ENCODE results near the genes THAP10 and SENP8.

GRCh38 chr15:70492344-70493361 lies 270.7 kb downstream of the UACA start:
- PRO-cap = no peak

GRCh38 chr15:70494569-70495165 lies 268.7 kb downstream of the UACA start:
- PRO-cap = no peak

- PRO-cap = no peak
These were observed 841 bp downstream of the LARP6 start for GRCh38 chr15:70852917-70853715.

GRCh38 chr15:70891899-70892962 lies at the start of gene THAP10:
Gene THAP10, minus strand, starts transcription at chr15:70892433.
- PRO-cap = bidirectional peak, plus-strand start at chr15:70892663, minus-strand start at chr15:70892380; unidirectional peak, minus-strand start at chr15:70892710

GRCh38 chr15:71049001-71049410 lies 66.3 kb upstream of the THSD4 start:
- PRO-cap = no peak

DNA sequence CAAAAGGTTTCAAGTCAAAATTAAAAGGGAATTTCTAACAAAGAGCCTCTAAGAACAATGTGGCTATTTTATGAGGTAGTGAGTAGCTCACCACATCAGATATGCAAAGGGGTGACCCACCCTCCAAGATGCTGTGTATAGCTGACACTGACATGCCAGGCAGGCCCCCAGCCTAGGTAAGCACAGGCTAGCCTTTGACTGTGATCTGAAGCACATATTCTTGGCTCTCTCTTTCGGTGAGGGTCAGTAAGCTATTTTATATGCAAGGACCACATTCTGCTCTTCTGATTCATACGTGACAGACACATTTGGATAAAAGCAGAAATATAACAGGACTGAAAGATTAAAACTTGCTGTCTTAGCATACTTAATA lies 2.8 kb upstream of the THSD4 start:
- PRO-cap = no peak

DNA sequence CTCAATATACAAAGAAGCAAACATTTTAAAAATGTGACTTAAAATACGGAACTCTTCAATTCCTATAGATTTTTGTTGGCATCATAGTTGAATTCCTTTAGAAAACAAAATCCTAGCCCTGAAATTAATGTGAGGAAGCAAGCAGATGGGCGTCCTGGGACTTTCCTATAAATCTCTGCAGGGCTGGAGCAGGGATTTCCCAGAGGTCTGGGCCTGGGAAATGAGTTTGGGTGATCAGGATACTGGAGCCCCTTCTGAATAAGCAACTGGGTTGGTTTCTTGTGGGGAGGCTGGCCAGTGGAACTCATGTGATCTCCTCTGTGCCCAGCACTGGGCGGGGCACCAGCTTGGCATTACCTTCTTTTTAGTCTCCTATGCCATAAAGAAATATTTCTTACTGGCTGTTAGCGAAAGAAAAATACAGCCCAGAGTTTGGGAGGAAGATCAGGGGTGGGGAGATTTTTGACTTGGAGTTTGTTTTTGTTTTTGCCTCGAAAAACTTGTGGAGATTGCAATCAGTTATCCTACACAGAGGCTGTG lies 1.7 kb downstream of the THSD4 start:
- PRO-cap = unidirectional peak, minus-strand start at position 256 of the sequence

GRCh38 chr15:71149898-71150383 lies 34.7 kb downstream of the THSD4 start:
- PRO-cap = no peak

- PRO-cap = no peak
These were observed 98.9 kb downstream of the THSD4 start for GRCh38 chr15:71214143-71214568.

- PRO-cap = no peak
These were observed 223.0 kb downstream of the THSD4 start for GRCh38 chr15:71338241-71338781.

DNA sequence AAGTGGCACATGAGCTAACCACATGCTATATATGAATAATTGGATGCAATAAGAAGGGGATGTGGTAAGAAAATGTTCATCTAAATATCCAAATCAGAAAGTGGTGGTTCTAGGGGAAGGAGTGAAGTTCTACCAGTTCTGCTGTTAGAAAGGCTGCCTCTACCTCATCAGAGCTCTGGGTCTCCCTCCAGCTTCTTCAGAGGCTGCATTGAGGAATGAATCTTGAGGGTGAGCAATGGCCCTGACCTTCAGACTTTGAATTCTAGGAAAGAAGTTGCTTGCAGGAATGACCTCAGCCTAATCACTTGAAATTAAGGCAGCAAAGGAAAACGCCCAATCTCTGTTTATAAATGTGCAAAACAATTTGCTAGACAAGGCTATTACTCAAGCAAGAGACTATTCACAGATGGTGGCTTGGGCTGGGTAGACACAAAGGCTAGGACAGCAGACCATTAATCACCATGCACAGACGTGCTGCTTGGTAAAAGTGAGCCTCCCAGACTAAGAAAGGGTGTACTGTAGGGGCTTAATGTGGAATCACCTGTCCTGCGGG lies 259.2 kb downstream of the THSD4 start:
- PRO-cap = no peak

DNA sequence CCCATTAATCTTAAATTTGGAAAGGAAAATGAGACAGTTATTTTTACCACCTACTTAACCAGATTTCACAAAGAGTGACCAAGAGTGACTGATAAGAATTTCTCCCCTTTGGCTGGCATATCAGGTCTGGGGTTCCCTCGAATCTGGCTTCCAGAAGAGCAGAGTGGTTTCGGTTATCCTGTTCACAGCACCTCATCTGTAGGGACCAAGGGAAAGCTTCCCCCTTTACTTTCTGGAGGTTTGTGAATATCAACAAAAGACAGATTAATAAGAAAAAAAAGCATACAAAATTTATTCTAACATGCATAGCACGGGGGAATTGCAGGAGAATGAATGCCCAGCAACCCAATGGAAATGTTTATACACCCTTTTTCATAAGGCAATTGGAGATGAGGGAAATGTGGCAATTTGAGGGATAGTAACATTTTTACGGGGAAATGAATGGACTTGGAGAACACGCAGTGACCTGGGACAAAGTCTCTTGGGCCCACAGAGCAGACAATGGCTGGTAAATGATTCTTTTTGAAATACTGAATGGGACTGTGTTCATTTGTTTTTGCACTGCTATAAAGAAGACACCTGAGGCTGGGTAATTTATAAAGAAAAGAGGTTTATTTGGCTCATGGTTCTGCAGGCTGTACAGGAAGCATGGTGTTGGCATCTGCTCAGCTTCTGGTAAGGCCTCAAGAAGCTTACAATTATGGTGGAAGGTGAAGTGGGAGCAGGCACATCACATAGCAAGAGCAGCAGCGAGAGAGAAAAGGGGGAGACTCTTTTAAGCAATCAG lies 321.3 kb downstream of the THSD4 start:
- PRO-cap = no peak

DNA sequence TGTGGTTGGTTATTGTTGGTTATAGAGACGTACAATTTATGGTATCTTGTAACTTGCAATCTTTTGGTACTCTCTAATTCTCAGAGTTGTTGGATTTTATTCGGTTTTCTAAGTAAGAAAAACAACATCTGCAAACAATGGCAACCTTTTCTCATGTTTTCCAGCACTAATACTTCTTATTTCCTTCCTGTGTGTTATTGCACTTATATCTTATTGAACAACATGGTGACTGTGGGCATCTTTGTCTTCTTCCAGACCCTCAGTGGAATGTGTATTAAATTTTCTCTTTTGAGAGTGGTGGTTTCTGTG lies 184.3 kb upstream of the NR2E3 start:
- PRO-cap = no peak

- PRO-cap = no peak
These were observed 133.7 kb upstream of the NR2E3 start for GRCh38 chr15:71676692-71677086.

- PRO-cap = no peak
These were observed 88.1 kb downstream of the NR2E3 start for GRCh38 chr15:71898234-71899070.

- PRO-cap = unidirectional peak, plus-strand start at chr15:72086502
These were observed 31.6 kb downstream of the MYO9A start for GRCh38 chr15:72086372-72086721.

DNA sequence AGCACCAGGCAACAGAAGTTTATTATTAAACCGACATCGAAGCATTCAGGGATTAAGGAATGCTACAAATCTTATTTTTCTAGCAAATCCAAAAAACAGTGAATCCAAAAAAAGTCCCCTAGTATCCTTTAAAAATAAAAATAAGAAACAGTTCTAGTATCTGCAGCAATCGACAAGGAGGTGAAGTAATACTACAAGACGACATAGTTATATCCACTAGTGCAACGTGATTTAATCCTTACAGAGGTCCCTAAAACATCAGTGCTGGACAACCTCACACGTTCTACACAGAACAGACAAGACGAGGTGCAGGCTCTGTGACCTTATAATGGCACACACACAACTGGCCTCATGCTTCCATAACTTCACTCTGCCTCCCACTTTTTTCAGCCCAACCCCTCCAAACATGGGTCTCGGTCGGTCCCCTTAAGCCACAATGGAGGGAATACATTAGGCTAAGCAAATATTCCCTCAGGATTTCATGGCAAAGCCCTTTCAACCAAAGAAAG lies 1.4 kb downstream of the MYO9A start:
- PRO-cap = unidirectional peak, plus-strand start at position 290 of the sequence

- PRO-cap = bidirectional peak, plus-strand start at chr15:72118303, minus-strand start at chr15:72118128; bidirectional peak, plus-strand start at chr15:72118667, minus-strand start at chr15:72118564
These were observed at the start of gene SENP8 for GRCh38 chr15:72118227-72118859. Gene SENP8, plus strand, starts transcription at chr15:72118403.

DNA sequence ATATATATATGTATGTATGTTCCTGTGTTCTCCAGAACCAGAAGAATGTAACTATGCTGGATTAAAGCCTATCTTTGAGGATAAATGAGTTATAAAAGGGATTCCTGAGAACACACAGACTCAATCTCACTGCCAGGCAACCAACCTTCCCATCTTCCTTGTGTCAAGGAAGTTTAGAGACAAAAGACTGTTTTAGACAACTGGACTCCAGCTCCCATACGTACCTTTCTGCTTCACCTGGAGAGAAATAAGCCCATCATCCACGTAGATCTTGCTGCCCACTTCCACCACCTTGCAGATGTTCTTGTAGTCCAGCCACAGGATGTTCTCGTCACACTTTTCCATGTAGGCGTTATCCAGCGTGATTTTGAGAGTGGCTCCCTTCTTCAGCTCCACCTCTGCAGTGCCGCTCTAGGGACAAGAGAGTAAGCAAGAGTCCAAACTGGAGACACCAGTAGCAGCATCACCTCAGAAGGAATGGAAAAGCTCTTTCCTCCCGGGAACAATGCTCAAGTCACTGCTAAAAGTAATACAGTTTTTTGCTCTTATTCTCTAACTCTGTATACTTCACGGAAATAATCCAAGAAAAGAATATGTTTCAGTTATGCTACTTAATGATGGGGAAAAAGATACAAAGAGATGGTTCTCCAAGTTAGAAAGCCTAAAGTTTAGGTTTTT lies 12.0 kb upstream of the GRAMD2A start:
- PRO-cap = no peak

DNA sequence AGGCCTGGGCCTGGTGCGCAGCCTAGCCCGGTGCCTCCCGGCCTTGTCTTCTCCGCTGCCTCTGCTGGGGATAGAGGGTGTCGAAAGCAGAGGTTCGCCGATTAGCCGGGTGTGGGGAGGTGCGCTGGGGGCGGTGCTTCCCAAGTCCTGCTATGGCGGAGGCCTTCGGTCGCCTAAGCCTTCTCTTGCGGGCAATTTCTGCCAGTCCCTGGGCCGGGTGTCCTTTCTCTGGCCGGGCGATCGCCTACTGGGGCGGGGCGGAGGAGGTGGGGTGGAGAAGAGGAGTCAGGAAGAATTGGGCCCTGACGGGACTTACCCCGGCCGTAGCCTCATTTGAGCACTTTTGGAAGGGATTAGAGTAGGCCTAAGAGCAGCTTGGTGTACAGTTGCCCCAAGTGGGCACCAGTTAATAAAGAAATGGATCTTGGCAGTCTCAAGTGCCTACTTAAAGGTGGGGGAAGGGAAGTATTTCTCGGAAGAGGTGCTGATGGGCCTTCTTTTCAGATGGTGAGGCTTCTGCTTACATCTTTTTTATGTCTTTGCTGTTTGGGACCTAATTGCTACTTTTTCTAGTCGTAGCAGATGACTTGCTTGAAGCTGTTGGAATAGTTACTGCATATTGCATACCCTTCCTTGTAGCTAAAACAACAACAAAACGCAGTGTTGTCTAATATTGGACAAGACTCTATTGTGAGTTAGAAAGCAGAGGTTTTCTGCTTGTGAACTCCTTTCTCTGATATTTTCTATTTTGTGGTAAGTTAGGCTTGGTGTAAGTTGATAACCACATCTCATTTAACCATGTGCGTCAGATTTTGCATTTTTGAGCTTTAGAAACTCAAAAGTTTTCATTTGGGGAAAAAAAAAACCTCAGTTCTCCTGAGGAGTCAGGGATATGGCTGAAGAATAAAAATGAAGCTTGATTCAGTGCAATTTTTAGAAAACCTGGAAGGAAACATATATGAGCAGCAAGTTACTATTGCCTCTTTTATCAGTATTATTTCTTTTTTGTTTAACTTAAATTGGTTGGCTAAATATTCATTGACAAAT lies 1.3 kb downstream of the ARIH1 start:
- PRO-cap = bidirectional peak, plus-strand start at position 143 of the sequence, minus-strand start at position 66 of the sequence; bidirectional peak, plus-strand start at position 204 of the sequence, minus-strand start at position 249 of the sequence

Data from Metastatic Lung Carcinoma in the Adrenal Gland (tissue), 1 donor.